ENCODE data around the genes ASXL3, ZNF397 and ZNF396.

- PRO-cap, 4 experiments, result peak in 4 of 4 experiments; most common plus-strand start chr18:33577855 (in 2); most common minus-strand start chr18:33578218 (in 4)
- RAMPAGE, long total RNA, 2 experiments, result no peak in any of the 2 experiments
These were observed at the start of gene ASXL3 for GRCh38 chr18:33577540-33578707. Gene ASXL3 (plus strand): TSS chr18:33578219.

- PRO-cap, 4 experiments, result no peak in any of the 4 experiments
- RAMPAGE, long total RNA, 2 experiments, result no peak in any of the 2 experiments
These were observed 50.4 kb upstream of the DTNA start for GRCh38 chr18:34659627-34660146.

DNA sequence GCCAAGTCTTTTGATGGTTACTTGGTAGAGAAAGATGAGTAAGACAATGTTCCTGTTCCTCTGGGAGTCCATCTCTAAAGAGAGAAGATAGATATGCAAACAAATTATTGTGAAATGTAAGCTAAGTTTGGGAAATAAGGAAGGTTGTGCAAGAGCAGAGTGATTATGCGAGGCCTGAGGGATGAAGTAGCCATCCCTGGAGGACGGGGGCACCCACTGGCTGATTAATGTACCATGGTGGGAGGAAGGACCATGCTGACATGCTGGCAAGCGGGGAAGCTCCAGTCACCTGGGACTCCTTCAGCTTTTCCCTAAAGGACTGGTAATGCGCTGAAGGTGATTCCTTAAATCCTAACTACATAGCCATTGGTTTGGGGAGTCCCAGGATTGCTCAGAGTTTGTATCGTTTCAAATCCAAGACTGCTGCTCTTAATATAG lies 897 bp upstream of the DTNA start:
- PRO-cap, 4 experiments, result no peak in any of the 4 experiments
- RAMPAGE, long total RNA, 2 experiments, result no peak in any of the 2 experiments

GRCh38 chr18:34943248-34943519 lies 98.0 kb upstream of the MAPRE2 start:
- PRO-cap, 4 experiments, result no peak in any of the 4 experiments
- RAMPAGE, long total RNA, 2 experiments, result no peak in any of the 2 experiments

DNA sequence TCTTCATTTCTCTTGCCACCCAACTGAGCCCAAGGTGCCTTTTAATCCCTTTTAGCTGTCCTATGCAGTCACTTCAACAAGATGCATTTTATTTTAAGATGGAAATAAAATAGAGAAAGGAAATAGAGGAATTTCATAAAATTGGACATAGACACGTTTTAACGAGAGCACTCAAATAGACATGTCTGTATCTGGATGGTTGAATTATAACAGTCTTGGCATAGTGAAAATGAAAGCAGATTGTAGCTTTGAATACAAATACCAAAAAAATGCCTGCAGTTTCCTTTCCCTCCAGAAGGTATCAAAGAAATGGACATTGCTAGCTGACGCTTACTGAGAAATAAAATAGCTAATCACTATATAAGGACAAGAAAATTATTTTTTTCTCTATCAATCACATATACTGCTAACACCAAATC lies 11.5 kb upstream of the MAPRE2 start:
- PRO-cap, 4 experiments, result no peak in any of the 4 experiments
- RAMPAGE, long total RNA, 2 experiments, result no peak in any of the 2 experiments

GRCh38 chr18:35042373-35043559 lies 1.6 kb downstream of the MAPRE2 start:
- PRO-cap, 4 experiments, result peak in 3 of 4 experiments; most common minus-strand start chr18:35042657 (in 3)
- RAMPAGE, long total RNA, 2 experiments, result no peak in any of the 2 experiments

DNA sequence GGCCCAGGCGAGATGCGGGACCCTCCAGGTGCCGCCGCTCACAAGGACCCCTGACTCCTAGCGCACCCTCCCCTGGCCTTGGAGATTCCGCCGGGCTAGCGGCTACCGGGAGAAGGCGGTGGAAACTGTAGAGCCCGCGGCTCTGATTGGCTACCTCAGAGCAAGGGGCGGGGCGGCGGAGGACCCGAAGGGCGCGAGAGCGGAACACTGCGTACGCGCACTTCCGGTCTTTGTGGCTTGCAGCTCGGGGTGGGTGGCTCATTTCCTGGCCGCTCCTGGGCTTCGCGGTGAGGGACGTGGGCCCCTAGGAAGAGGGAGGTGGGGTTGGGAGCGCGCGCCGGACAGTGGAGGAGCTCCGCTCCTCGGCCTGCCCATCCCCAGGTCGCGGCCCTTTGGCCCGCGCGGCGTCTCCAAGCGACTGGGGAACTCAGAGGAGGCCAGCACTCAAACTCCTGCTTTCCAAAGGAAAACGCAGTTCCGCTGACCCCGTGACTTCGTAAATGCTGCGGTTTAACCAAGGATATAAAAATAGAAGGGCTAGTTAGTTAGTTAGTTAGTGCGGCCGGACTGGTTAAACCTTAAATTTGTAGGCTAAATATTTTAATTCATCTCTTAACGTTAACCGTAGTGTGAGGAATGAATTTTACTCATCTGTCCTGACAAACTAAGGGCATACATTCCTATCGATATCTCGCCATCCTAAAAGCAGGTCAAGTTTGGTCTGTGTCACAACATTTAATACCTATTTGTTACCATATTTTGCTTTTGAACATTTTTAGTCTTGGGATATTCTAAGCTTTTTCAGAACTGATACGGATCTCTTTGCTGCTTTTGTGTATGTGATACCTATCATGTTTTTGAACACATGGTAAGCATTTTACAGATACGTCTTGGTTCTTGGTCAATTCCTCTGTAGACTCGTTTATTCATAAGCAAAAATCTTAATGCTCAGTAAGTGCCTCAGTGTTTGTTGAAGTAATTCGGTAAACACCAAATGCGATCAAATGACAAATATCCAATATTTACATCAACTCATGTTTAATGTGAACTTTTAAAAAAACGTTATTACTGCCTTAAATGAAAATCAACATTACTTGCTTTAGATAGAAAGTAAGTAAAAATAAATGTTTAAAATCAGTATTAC lies at the start of gene ZNF397:
Gene ZNF397 (plus strand): TSS at position 212 of the 1,144 bp plus-strand sequence.
- PRO-cap, 4 experiments, result peak in 4 of 4 experiments; most common plus-strand start position 233 of the sequence (in 4); most common minus-strand start position 97 of the sequence (in 4)
- RAMPAGE, long total RNA, 2 experiments, result start-site peak on the plus strand in 2 of 2 experiments, centred at positions 228 to 250 of the sequence, 82 to 100 reads per replicate

- PRO-cap, 4 experiments, result no peak in any of the 4 experiments
- RAMPAGE, long total RNA, 2 experiments, result no peak in any of the 2 experiments
These were observed 6.8 kb downstream of the ZNF24 start for GRCh38 chr18:35337157-35337991.

DNA sequence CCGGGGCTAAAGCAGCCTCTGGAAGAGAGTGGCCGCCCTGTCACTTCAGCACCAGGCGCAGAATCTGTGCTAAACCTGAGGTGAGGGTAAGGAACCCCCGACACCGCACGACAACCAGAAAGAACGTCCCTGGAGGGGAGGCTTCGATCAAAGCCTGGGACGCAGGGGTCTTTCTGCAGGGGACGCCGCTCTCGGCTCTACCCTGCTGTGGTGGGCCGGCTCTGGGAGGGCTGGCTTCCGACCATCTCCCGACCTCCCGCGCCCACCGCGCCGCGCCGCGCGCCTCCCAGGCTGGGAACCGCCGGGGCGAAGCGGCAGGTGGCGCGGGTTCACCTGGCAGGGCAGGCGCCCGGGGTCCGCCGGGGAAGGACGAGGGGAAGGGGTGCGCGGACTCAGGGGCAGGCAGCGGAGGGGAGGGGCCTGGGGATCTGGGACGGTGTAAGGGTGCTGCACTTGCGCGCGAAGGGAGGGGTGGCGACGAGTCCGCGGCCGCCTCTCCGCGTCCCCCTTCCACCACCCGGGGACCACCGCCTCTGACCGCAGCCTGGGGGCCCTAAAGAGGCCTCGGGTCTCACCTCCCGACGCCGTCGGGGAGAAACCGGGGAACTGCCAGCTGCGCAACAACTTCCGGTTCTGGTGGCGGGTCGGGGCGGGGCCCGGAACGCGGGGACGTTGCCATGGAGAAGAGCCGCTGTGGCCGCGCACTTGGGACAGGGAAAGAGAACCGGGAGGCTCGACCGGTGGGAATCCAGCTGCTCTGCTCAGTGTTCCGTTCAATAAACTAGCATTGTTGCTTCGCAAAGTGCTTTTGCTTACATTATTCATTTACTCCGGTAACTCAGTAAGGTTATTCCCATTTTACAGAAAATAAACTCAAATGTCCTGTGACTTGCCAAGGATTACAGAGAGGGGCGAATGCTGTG lies at the start of gene ZNF396:
Gene ZNF396 (minus strand): TSS at position 635 of the 923 bp plus-strand sequence.
- PRO-cap, 4 experiments, result peak in 4 of 4 experiments; most common plus-strand start position 704 of the sequence (in 1); most common minus-strand start position 592 of the sequence (in 1)
- RAMPAGE, long total RNA, 2 experiments, result start-site peak on the minus strand in 2 of 2 experiments, centred at positions 614 to 630 of the sequence, 17 to 18 reads per replicate

DNA sequence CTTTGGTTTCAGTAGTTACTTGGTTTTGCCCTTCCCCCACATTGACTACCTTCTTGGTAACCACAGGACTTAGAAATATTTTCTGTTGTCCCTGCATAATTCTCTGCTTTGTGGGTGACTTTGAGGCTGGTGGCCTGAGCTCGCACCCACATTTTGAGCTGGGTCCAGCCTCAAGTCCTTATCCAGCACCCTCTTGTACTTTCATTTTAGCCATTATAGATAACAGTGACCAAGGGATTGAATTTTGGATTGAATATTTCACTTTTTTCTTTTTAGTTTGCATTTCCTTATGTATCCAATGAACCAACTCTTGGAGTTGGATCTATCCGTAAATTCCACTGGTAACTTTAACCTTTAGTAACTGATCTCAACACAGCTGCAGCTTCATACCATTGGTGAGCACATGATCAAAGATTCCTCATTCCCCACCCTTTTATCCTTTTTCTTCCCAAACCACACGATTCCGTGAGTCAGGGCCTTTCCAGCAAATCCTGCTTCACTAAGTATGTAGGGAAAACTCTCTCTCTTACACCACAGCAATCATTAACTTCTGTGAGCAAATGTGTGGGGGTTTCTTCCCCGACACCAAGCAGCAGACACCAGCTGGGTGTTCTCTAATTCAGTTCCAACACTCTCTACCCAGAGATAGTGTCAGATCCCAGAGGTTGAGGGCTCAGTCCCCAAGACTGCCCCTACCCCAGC lies 23.4 kb downstream of the ELP2 start:
- PRO-cap, 4 experiments, result peak in 4 of 4 experiments; most common plus-strand start position 572 of the sequence (in 4); most common minus-strand start position 340 of the sequence (in 2)
- RAMPAGE, long total RNA, 2 experiments, result no peak in any of the 2 experiments

DNA sequence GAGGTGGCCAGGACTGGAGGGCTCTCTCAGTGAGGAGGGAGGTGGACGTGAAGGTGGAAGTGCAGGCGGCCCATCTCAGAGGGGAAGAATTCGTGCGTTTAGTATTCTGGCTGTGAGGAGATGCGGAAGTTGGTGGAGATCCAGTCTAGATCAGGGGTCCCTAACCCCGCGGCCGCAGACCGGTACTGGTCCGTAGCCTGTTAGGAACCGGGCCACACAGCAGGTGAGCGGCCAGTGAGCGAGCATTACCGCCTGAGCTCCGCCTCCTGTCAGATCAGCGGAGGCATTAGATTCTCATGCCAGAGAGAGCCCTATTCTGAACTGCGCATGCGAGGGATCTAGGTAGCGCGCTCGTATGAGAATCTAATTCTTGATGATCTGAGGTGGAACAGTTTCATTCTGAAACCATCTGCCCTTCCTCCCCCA lies 1.6 kb upstream of the FHOD3 start:
- PRO-cap, 4 experiments, result no peak in any of the 4 experiments
- RAMPAGE, long total RNA, 2 experiments, result no peak in any of the 2 experiments

DNA sequence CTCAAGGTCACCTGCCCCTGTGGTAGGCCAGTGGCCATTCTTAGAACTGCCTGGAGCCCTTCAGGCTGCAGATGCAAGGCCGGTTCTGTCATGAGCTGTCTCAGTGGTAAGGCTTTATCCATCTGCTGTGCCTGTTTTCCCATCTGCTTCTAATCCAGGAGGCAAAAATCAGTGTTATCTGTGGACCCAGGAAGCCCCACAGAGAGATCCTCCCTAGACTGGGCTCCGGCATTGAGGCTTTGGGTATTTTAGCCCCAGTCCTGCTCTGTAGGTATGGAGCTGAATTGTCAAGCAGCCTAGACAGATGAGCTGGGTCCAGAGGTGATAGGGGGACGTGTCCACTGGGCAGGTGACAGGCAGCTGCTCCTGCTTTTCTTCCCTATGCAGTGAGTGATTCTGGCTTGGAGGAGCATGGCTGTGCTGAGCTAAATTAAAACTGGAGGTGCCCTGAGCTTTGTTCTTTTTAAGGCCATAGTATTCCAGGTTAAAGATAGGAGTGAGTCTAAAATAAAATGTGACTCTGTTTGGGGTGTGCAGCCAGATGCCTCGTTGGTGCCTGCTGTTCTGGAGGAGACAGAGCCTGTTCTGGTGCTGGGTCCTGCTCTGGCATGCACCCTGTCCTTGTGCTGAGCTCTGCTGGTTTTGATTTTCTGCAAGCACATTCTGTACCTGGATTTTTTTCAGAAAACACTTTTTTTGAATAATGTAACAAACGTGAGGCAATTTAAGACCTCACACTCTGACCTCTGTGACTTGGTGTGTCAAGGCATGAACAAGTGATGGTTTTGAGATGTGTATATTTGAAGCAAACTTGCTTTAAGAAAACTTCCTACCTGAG lies 92.6 kb downstream of the FHOD3 start:
- PRO-cap, 4 experiments, result no peak in any of the 4 experiments
- RAMPAGE, long total RNA, 2 experiments, result no peak in any of the 2 experiments

DNA sequence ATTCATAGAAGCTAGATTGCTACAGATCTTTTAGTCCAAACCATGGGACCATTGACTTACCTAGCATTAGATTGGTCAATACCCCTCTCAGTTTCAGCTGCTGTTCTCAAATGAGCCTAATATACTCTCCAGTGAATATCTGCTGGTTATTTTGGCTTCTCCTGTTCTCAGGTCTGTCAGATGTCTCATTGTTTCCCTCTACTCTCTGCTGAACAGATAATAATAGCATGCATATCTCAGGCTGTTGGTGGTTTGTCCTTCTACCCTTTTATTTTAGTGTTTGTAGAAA lies 99.5 kb downstream of the FHOD3 start:
- PRO-cap, 4 experiments, result no peak in any of the 4 experiments
- RAMPAGE, long total RNA, 2 experiments, result no peak in any of the 2 experiments

- PRO-cap, 4 experiments, result no peak in any of the 4 experiments
- RAMPAGE, long total RNA, 2 experiments, result no peak in any of the 2 experiments
These were observed 195.8 kb downstream of the FHOD3 start for GRCh38 chr18:36493193-36493775.

GRCh38 chr18:36693949-36694705 lies 134.7 kb downstream of the TPGS2 start:
- PRO-cap, 4 experiments, result no peak in any of the 4 experiments
- RAMPAGE, long total RNA, 2 experiments, result no peak in any of the 2 experiments

- PRO-cap, 4 experiments, result peak in 2 of 4 experiments; most common minus-strand start chr18:37299639 (in 1)
- RAMPAGE, long total RNA, 2 experiments, result no peak in any of the 2 experiments
These were observed 266.0 kb downstream of the CELF4 start for GRCh38 chr18:37299439-37300189.

DNA sequence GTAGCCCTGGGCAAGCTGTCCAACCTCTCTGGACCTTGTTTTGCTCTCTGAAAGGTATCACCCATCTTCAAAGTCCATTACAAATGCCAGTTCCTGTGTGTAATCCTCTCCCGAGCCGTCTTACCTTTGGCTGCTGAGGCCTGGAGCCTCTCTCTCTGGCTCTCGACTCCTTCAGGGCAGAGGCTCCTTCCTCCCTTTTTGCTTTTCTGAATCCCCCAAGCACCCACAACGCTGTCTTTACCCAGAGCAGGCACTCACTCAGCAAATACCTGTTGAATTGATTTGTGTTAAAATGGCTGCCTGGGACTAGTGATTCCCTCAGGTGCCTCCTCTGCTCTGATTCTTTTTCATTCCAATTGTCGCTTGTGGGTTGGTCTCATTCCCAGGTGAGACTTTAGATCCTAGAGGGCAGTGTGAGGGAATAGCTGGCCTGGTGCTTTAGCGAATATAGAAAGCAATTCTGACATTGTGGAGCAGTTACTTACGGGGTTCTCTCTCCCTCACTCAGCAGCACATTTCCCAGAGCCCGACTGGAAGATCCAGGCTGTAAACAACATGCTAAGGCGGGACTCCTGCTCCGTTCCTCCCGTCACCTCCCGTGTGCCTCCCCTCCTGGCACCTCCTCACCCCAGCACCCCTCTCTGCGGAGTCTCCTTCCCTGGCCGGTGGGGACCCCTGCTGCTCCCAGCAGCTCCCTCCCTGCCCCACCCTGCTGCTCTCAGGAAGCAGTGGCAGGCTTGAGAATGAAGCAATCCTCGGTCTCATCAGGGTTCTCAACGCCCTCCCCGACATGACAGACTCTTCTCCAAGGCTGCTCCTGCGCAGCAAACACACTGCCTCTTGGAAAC lies 27.1 kb downstream of the CELF4 start:
- PRO-cap, 4 experiments, result no peak in any of the 4 experiments
- RAMPAGE, long total RNA, 2 experiments, result no peak in any of the 2 experiments

DNA sequence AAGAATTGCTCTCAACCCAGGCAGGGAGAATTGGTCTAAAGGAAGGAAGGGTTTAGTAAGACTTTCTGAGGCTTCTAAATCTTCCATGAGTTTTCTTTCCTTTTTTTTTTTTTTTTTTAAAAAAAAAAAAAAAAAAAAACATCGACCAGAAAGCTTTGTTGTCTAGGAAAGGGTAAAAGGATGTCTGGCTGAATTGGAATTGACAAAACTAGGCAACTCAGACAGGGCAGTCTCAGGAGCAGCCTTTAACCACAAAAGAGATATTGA lies 429.3 kb upstream of the CELF4 start:
- PRO-cap, 4 experiments, result no peak in any of the 4 experiments
- RAMPAGE, long total RNA, 2 experiments, result no peak in any of the 2 experiments

- PRO-cap, 4 experiments, result peak in 4 of 4 experiments; most common plus-strand start chr18:42162767 (in 4)
- RAMPAGE, long total RNA, 2 experiments, result no peak in any of the 2 experiments
These were observed 207.6 kb downstream of the PIK3C3 start for GRCh38 chr18:42162694-42162968.

- PRO-cap, 4 experiments, result no peak in any of the 4 experiments
- RAMPAGE, long total RNA, 2 experiments, result no peak in any of the 2 experiments
These were observed 553.6 kb upstream of the SYT4 start for GRCh38 chr18:43830827-43831345.

All from right lobe of liver (tissue), 4 donors.